Measurements from ENCODE around the genes SPACDR, FBXO24 and TFR2.

DNA sequence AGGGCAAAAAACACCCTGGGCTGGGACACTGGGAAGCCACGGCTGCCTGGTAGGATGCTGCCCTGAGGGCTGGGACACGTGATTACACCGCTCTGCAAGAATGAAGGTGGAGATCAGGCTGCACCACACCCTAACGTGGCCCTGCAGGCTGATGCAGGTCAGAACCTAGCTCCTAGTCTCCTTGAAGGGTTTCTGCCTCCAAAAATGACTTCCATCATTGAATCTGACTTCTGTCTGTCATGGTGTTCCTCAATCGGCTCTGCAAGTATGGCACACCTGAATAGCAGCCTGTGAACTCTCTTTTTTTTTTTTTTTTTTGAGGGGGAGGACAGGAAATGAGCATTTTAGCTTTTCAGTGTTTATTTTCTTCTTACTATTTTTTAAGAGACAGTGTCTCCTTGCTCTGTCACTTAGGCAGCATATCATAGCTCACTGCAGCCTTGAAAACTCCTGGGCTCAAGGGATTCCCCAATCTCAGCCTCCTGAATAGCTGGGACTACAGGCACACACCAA is 4.7 kb upstream of the TRAPPC14 start:
- PRO-cap, result no peak
- RAMPAGE, long total RNA, result no peak

DNA sequence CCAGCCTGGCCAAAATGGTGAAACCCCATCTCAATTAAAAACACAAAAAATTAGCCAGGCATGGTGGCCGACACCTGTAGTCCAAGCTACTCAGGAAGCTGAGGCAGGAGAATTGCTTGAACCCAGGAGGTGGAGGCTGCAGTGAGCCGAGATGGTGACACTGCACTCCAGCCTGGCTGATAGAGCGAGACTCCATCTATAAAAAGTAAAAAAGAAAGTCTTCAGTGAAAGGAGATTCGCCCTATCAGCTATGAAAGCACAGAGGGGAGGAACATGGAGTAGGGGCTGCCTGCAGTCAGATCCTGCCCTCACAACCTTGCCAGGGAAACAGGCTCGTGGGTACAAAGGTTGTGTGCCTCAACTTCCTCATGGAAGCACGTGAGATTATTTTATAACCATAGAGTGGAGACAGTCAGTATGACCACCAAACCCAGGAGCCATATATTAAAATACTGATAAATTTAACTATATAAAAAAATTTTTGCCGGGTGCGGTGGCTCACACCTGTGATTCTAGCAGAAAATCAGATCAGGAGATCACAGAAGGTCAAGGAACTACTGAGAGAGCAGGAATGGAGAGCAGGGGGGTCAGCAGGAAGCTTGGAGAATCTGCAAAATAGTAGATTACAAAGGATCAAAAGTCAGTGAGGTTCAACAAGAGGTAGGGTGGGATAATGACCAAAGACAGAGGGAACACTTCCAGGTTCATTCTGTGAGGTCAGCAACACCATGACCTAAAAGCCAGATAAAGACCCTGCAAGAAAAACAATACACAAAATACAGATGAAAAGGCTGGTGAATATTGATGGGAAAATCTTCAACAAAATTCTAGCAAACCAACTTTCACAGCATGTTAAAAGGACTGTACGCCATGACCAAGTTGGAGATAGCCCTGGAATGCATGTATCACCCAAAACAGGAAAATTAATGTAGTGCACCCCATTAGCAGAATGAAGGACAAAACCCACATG is 3.9 kb downstream of the PILRB start:
- PRO-cap, result no peak
- RAMPAGE, long total RNA, result no peak

DNA sequence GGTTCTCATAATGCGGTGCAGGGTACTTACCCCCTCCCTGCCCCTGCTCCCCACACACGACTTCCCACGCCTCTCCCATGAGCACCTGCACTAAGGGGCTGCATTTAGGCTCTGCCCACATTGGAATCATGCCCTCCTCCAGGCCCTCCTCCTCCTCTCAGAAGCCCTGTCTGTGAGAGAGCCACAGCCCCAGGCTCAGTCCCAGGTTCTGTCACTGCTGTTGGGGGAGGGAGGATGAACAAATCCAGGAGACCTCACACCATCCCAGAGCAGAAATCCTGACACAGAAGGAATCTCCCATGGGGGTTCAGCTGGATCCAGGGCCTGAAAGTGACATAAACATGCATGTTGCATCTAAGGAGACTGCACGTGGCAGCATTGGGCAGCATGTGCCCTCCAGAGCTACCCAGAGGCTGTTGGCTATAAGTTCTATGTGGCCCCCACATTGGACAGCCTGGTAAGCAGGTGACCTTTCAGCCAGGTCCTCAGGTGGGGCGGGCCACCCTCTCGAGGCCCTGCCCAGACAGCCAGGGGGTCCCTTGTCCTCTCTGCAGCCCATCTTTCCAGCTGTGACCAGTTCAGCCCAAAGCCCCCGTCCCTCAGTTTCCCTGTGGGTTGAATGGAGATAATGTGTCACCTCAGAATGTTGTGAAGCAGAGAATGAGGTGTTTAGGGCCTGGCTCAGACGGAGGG is 1.6 kb upstream of the PILRA start:
- PRO-cap, result no peak
- RAMPAGE, long total RNA, result no peak

DNA sequence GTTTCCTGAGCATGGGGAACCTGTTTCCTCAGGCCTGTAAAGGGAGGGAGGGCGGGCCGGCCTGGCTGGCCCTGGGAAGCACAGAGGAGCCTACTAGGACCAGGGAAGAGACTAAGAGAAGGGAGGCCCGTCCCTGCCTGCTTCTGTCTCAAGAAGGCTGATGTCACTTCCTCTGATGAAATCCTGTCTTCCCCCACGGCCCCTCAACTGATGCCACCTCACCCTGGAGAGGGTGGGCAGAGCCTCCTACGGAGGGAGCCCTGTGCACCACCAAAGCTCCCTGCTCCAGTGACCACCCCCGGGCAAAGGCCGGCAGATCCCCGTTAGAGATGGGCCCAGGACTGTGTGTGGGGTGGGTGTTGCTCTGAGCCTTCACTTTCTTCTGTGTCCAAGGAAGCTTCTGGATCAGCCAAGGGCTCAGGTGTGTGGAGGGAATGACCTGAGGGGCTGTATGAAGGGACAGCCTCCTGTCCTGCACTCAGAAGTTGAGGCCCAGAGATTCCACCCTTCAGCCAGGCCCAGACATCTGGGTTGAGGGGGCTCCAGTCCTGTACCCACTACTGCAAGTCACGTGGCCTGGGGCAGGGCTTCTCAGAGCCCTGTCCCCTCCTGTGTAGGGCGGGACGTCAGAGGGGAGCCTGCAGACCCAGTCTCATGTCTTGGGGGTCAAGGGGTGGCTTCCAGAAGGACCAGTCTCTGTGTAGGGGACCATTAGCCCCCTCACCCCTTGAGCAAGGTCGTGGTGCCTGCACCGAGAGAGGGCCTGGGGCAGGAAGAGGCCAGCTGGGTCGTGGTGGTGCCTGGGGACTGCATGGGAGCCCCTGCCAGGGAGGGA is 815 bp upstream of the PILRA start:
- PRO-cap, result no peak
- RAMPAGE, long total RNA, result no peak

DNA sequence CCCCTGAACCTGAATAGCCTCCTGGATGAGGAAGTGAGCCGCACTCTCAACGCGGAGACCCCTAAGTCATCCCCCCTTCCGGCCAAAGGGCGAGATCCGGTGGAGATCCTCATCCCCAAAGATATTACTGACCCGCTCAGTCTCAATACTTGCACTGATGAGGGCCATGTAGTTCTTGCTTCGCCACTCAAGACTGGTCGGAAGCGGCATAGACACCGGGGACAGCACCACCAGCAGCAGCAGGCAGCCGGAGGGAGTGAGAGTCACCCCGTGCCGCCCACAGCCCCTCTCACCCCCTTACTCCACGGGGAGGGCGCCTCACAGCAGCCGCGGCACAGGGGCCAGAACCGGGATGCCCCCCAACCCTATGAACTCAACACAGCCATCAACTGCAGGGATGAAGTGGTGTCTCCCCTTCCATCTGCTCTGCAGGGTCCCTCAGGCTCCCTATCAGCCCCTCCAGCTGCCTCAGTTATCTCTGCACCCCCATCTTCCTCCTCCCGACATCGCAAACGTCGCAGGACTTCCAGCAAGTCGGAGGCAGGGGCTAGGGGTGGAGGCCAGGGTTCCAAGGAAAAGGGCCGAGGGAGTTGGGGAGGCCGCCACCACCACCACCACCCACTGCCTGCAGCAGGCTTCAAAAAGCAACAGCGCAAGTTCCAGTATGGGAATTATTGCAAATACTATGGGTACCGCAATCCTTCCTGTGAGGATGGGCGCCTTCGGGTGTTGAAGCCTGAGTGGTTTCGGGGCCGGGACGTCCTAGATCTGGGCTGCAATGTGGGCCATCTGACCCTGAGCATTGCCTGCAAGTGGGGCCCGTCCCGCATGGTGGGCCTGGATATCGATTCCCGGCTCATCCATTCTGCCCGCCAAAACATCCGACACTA is 1.2 kb downstream of the MEPCE start:
- PRO-cap, result no peak
- RAMPAGE, long total RNA, result no peak

DNA sequence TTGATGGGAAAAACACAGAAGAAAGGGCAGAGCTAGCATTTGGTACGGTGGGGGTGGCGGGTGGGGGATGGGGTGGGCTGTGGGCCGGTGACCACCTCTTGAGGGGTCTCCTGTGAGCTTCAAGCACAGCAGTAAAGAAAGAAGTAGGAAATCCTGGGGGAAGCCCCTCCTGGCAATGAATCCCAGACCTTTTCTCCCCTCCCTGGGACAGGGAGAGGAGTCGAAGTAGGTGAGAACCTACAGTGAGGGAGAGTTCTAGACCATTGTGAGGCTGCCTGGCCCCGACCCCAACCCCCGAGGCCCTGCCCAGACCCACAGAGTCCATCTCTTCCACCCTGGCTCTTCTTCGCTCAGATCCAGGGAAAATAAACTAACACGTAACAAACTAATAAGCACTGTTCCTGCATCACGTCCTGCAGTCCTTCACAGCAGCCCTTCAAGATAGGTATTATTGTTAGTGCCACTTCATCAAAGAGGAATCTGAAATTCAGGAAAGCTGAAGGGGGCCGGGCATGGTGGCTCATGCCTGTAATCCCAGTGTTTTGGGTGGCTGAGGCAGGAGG is at the start of gene SPACDR:
SPACDR (minus strand) TSS at position 230 of the 563 bp plus-strand sequence.
- PRO-cap, result no peak
- RAMPAGE, long total RNA, result no peak

DNA sequence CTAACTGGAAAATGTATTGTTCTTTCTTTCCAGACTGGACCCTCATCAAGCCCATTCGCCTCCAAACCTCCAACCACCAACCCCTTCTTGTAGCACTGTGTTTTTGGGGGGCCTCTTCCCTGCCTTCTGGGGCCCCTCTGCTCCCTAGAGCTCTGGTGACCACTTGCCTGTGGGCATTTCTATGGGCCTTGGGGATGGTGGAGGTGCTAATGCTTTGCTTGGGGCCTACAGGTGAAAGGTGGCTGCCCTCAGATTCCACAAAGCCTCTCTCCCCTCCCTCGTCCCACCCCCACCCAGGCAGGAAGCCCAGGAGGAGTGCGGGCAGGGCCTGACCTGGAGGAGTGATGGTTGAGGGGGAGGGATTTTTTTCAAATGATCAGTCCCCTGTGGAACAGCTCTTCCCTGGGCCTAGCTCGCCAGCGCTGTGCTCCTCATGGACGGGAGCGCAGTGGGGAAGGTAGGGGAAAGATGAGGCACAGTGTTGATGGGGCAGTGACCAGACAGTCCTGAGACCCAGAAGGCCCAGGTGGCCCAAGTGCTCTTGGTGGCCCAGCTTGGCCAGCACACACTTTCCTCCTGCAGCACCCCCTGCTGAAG is 8.7 kb downstream of the SAP25 start:
- PRO-cap, result no peak
- RAMPAGE, long total RNA, result no peak

- PRO-cap, result no peak
- RAMPAGE, long total RNA, result no peak
These were observed 5.3 kb downstream of the SAP25 start for GRCh38 chr7:100568442-100568767.

GRCh38 chr7:100571899-100572438 is 1.7 kb downstream of the SAP25 start:
- PRO-cap, result no peak
- RAMPAGE, long total RNA, result no peak

GRCh38 chr7:100583072-100584173 is 2.5 kb downstream of the LRCH4 start:
- PRO-cap, result bidirectional peak, plus-strand start at chr7:100583925, minus-strand start at chr7:100583806
- RAMPAGE, long total RNA, result no peak

GRCh38 chr7:100584552-100584972 is 1.4 kb downstream of the LRCH4 start:
- PRO-cap, result no peak
- RAMPAGE, long total RNA, result no peak

DNA sequence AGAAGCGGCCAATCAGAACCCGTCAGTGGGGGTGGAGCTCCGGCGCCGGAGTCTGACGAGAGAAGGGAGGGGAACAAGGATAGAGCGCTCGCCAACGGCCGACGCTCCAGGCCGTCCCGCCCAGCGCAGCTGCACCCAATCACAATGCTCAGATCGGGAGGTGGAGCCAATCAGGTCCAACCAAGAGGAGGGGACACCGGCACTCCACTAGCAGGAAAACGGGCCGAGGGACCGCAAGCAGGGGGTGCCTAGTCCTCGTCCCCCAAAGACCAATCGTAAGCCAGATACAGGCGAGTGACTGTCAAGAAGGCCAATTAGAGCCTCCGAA is at the start of gene FBXO24:
FBXO24 (plus strand) TSS at position 82 of the 328 bp plus-strand sequence.
- PRO-cap, result bidirectional peak, plus-strand start at position 207 of the sequence, minus-strand start outside the sequence
- RAMPAGE, long total RNA, result no peak

DNA sequence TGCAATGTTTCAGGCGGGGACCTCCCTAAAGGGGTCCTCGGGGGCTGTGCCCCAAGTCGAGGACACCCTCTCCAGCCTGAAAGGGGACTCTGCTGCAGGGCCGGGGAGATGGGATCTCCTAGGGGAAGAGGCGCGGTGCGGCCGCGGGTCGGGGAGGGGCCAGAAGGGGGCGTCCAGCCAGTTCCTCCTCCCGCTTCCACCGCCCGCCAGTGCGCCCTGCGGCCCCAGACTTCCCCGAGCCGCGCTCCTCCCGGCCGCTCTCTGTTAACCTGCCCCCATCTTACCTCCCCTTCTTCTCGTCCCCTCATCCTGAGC is 2.5 kb downstream of the PCOLCE start:
- PRO-cap, result no peak
- RAMPAGE, long total RNA, result no peak

DNA sequence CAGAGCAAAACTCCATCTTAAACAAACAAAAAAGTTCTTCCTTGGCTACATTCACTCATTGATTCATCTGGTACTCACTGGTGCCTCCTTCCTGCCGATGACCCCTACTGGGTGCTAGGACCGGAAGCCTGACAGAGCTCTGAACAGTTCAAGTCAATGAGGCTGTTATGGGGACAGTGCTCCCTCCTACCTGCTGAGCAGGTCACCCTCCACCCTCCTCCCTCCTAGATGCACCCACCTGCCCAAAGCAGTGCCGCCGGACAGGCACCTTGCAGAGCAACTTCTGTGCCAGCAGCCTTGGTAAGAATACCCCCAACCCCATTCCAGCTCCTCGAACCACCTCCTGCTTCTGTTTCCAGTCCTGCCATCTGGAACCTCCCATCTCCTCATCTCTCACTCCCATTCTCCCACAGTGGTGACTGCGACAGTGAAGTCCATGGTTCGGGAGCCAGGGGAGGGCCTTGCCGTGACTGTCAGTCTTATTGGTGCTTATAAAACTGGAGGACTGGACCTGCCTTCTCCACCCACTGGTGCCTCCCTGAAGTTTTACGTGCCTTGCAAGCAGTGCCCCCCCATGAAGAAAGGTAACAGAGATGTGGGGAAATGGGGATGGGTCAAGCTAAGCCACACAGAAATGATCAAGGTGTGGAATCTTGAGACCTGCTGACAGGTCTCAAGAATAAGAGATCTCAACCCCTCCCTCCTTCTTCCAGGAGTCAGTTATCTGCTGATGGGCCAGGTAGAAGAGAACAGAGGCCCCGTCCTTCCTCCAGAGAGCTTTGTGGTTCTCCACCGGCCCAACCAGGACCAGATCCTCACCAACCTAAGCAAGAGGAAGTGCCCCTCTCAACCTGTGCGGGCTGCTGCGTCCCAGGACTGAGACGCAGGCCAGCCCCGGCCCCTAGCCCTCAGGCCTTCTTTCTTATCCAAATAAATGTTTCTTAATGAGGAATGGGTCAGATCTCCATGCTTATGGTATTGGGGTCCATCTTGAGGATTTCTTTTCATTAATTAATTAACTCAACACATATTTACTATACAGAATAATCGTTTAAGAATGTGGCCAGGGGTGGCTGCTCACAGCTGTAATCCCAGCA is 4.8 kb upstream of the MOSPD3 start:
- PRO-cap, result no peak
- RAMPAGE, long total RNA, result no peak

GRCh38 chr7:100626084-100627433 is 14.2 kb downstream of the MOSPD3 start:
- PRO-cap, result no peak
- RAMPAGE, long total RNA, result no peak

DNA sequence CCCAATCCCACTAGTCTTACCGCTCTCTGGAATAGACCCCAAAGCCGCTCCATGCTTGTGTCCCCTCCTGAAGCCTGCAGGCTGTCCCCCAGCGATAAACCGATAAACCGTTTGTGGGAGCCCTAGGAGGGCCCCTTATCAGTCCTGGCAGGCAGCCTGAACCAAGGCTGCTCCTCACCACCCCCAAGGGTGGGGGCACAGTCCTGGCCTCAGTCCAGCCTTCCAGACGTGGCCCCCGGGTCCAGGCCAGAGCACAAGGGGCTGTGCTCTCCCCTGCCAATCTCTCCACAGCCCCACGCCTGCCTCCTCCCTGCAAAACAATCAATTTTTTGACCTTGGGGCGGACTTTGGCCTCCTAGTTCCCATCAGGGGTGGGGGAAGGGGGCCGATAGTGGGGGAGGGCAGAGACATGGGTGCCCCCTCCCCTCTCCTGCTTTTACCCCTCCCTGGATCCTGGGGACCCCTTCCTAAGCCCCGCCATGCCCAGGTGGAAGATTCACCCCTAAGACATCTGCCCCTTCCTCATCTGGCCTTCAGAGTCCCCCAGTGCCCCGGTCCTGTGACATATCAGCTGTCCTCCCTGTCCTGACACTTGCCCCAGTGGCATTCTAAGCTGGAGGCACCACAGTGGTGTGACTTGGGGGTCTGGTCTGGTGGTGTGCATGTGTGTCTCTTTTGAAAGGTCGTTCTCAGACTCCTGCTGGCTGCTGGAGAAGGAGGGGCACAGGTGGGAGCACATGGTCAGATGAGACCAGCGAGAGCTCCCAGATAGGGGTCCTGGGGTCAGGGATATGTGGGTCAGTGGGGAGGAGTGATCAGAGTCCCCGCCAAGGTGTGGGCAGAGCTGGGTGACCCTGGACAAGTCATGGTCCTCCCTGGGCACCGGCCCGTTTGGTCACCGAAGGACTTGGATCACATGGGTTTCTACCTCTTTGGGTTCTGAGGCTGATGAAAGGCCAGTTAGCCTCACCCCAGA is at the start of gene TFR2:
TFR2 (minus strand) TSS at position 96 of the 976 bp plus-strand sequence.
- PRO-cap, result no peak
- RAMPAGE, long total RNA, result no peak

- PRO-cap, result no peak
- RAMPAGE, long total RNA, result no peak
These were observed 2.4 kb downstream of the GIGYF1 start for GRCh38 chr7:100691304-100692417.

DNA sequence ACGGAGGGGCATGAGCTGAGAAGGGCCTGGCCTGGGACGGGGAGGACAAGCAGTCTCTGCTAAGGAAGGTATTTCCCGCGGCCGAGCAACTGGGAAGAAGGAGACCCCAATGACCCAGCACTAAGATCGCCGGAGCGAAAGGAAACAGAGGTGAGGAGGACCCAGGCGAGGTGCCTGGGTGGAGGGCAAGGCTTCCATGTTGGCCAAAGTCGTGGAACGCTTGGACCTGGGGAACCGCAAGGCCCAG is 776 bp downstream of the GIGYF1 start:
- PRO-cap, result no peak
- RAMPAGE, long total RNA, result no peak

DNA sequence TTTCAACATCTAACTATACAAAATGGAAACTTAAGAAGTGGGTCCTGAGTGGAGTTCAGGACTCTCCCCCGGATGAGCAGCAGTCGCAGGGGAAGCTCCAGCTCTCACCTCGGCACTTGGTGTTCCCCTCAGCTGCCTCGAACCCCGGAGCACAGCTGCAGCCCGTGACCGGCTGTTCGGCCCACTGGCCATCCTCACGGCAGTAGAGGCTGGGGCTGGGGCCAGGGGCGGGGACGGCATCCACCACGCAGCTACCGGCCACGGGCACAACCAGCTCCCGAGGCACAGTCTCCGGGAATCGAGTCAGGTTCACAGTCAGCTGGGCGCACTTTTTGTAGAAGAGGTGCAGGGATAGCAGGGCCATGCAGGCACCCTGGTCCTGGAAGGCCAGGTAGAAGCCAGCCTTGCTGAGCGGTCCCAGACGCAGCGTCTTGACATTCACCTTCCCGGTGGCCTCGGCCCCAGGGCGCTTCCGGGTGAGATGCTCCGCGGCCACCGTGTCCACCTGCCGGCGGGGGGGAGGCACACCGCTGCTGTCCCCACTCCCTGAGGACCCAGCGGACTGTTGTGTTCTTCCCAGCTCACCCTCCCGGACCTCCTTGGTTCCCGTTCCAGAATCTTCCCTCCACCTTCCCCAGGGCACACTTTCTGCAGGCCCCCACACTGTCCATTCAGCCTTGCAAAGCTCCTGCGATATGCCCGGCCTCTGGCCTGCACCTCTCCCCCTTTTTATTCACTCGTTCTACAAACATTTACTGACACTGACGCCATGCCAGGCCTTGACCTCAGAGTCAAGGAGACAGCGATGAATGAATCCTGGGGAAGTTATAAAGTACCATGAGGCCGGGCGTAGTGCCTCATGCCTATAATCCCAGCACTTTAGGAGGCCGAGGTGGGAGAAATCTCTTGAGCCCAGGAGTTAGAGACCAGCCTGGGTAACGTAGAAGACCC is 4.9 kb downstream of the EPHB4 start:
- PRO-cap, result no peak
- RAMPAGE, long total RNA, result no peak

GRCh38 chr7:100865902-100866766 is 1.1 kb upstream of the TRIP6 start:
- PRO-cap, result no peak
- RAMPAGE, long total RNA, result no peak